Epithelial cell of proximal tubule (primary cell): Measurements from ENCODE around the genes ITPRID1 and KBTBD2.

GRCh38 chr7:30046150-30046480 lies 17.9 kb downstream of the PLEKHA8 start:
- RAMPAGE, long total RNA = no peak
- RRBS = no CpG with 5 or more reads among the region's 2 CpGs

- RAMPAGE, long total RNA = no peak
- RRBS = no CpG with 5 or more reads among the region's 11 CpGs
Observed at GRCh38 chr7:30156910-30157628, 22.3 kb downstream of the MTURN start.

GRCh38 chr7:30201067-30201867 lies 66.5 kb downstream of the MTURN start:
- RAMPAGE, long total RNA = no peak
- RRBS = no CpG with 5 or more reads among the region's 6 CpGs

GRCh38 chr7:30336044-30336684 lies 51.8 kb downstream of the ZNRF2 start:
- RAMPAGE, long total RNA = no peak
- RRBS = no CpG with 5 or more reads among the region's 2 CpGs

DNA sequence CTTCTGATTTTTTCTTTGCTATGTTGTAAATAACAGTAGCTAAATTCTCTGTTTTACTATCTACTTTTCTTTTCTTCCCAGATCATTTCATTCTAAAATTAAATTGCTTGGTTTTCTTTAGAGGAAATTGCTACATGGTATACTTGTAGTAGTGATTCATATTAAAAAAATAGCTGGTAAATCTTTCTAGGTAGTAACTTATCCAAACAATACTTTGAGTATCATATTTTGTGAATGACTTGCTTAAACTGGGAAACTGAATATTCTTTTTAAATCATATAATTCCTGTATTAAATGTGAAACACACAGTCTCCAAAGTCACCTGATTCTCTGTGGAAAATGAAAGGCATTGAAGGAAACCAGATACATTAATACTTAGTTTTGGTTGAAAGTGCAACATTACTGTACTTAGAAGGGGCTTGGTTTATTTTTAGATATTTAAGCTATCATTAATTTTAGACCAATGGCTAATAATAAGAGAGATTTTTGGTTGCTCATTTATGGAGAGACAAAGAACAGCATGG lies 85.6 kb downstream of the ZNRF2 start:
- RAMPAGE, long total RNA = no peak

DNA sequence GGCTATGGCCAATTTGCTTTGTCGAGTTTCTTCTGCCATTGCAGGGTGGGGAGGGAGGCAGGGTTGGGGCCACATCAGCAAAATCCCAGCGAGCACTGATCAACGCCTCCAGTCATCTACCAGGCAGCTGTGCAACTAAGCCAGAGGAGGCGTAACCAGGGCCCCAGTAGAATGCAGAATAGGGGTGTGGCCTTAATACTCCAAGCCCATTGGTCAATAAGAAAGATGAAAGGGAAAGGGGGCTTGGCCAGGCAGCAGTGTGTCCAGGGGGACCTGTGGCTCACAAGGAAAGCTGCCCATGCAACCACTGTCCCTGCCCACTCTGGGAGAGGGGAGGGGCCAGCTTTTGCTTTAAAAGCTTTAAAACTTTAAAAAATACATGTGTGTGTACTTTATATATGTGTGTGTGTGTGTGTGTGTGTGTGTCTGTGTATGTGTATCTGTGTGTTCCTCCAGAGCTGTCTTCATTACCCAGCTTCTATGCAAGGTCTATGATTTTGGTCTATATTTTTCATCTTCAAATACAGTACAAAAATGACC lies 21.6 kb upstream of the GGCT start:
- RAMPAGE, long total RNA = no peak
- RRBS = no CpG with 5 or more reads among the region's 4 CpGs

DNA sequence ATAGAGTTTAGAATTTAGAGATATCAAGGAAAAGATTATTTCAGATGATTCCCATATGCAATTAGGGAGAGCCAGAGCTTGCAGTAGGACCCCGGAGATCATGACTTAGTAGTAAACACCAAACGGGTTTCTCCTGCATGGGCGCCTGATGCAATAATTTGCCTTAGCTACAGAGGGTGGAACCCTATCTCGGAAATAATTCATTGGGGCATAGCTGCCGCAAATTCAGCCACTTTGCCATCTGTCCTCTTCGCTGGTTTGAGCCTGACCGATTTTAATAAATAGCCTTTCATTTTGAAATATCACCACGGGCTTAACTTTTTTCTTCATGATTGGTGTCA lies 1.3 kb downstream of the GARS1 start:
- RAMPAGE, long total RNA = no peak
- RRBS = no CpG with 5 or more reads among the region's 8 CpGs

- RAMPAGE, long total RNA = no peak
- RRBS = no CpG with 5 or more reads among the region's 4 CpGs
Observed at GRCh38 chr7:30643318-30643729, 38.9 kb downstream of the CRHR2 start.

DNA sequence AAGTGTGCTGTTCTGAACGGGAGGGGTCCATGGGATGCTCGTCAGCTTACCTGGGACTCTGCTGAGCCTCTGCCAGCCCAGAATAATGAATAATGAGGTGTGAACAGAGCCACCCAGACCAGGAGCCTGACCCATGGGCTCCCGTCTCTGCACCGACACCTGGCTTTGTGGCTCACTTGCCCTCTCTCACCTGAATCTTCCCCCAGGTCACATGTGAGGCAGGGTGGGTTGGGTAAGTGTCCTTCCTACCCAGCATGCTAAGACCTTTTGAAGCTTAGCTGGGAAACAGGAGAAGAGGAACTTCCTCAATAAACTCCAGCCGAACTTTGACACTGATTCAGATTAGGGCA lies 46.7 kb upstream of the AQP1 start:
- RAMPAGE, long total RNA = no peak
- RRBS = no CpG with 5 or more reads among the region's 5 CpGs

DNA sequence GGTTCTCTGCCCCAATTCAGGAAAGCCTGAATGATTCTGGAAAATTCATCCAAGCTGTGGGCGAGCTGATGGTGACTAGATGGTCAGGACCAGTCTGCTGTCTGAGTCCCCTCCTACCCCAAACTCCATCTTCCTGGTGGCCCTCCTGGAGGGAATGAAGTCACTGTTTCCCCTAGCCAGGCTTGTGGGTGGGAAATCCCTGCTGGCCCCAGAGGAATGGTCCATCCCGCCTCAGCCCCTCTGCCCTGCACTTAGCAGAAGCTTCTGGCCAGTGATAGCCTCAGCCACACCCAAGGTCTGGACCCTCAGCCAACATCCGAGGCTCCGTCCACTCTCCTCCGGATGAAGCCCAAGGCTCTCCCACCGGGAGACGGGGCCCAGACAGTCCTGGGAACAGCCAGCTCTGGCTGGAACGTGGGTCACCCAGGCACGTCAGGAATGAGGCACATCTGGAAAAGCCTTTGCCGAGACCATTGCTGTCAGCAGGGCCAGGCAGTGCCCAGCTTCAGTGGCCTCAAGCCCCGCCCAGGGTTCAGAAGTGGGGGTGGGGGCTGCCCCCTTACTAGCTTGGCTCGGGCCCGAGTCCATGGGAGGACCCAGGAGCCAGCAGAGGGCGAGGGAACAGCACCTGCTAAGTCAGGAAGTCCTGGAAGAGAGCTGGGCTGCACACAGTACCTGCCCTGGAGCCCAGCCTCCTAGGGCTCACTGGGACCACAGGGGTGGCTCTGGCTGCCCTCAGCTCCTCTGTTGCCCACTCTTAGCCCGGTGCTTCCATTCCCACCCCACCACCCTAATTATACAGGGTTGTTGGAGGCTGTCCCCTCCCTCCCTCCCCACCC lies 3.8 kb upstream of the AQP1 start:
- RAMPAGE, long total RNA = no peak
- RRBS = no CpG with 5 or more reads among the region's 15 CpGs

- RAMPAGE, long total RNA = no peak
- RRBS = 12% methylated on average over 25 of the region's 89 CpGs
Observed at GRCh38 chr7:31335885-31337270, 4.1 kb downstream of the NEUROD6 start.

- RAMPAGE, long total RNA = no peak
- RRBS = no CpG with 5 or more reads among the region's 1 CpG
Observed at GRCh38 chr7:31514018-31514321, at the start of gene ITPRID1. ITPRID1 (plus strand) TSS chr7:31514090.

GRCh38 chr7:31695026-31695354 lies 8.0 kb downstream of the PPP1R17 start:
- RAMPAGE, long total RNA = no peak
- RRBS = no CpG with 5 or more reads among the region's 7 CpGs

DNA sequence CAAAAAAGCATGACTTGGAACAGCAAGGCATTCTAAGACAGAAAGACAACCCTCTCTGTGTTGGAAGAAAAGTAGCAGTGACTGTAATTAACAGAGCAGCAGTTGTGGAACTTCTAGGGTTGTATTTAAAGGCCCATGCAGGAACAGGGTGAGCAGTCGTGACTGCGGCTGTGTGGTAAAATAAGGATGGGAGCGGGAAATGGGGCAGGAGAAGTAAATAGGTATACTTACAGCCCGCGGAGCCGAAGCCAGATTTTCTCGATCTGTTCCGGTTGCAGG lies 206 bp downstream of the PDE1C start:
- RAMPAGE, long total RNA = no peak
- RRBS = no CpG with 5 or more reads among the region's 8 CpGs

GRCh38 chr7:32163004-32163531 lies 92.9 kb upstream of the PDE1C start:
- RAMPAGE, long total RNA = no peak
- RRBS = no CpG with 5 or more reads among the region's 6 CpGs

- RAMPAGE, long total RNA = no peak
- RRBS = no CpG with 5 or more reads among the region's 5 CpGs
Observed at GRCh38 chr7:32865891-32866723, 25.5 kb downstream of the KBTBD2 start.

DNA sequence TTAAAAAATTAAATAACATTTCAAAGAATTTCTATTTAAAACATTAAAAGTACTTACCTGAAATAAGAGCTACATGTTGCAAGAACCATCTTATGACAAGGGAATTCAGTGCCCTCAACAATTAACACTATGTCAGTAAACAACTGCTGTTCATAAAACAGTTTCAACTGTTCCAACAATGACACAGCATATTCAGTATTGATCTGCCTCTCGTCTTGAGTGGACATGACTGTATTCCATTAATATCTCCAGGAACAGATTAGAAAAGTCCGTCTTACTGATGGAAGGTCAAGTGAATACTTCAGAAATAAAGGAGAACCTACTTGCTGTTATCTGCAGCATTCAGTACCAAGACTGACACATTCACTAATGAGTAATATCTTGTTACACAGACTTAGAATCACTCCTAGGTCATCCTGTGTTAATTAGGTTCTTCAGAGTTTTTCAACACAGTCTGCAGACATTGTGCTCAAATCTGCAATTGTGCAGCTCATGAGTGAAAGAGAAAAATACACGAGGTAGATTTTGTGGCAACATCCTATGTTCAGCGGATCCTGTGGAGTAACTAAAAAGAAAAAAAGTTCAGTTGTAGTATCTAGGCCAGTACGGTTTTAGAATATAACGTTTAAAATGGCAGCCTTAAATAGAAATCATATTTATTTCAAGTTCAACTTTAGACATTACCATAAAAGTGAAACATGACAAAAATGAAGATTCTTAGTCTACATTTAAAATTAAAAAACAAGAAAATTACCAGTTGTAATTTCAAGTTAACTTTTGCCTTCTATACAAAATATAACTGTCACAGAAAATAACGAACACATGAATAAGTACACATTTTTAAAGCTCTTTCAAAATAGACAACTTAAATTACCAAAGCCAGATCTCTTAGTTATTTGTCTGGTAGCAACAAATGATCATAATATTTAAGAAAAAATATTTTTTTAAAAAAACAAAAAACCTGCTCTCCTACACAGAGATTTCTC lies 11.9 kb downstream of the KBTBD2 start:
- RAMPAGE, long total RNA = no peak
- RRBS = no CpG with 5 or more reads among the region's 7 CpGs

DNA sequence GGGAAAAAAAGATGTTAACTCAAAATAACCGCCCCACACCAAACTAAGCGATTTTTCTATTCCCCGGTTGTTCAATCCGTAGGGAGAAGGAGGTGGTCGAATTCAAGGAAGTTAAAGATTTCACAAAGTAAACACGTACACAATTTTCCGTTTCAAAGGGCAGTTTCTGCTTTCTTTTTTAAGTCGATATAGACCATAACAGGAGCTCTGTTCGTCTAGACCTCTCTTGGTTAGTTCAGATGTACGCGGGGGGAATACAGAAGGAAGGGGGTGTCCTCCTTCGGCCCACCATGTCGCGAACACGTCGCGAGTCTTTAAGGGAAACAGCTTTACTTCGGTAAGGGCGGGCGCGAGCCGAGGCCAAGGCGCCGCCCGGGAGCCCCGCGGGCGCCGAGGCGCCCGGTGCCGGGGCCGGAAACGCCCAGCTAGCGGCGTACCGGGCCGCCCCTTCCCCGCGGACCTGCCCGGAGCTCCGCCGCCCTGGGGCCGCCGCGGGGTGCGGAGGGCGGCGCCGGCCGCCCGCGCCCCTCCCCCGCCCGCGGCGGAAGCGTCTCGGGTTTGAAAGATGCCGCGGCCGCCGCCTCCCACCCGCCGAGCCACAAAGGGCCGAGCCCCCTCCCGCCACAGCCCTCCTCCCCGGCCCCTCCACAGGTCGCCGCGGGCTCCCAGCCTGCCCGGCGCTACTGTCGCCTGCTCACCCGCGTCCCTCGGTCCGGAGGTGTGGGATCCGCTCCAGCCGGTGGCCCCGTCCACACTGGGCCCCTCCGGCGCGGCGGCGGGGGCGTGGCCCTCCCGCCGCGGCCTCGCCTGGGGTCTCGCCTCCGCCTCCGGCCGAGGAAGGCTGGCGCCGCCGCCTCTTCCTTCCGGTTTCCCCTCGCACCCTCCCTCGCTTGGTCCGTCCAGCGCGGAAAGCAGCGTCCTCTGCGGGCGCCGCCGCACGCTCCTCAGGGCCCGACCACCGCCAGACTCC lies at the start of gene KBTBD2:
Gene KBTBD2, minus strand, starts transcription at position 923 of the 970 bp plus-strand sequence.
- RAMPAGE, long total RNA = no peak
- RRBS = 1% methylated on average over 34 of the region's 112 CpGs

GRCh38 chr7:32891808-32891975 lies 132 bp upstream of the KBTBD2 start:
- RAMPAGE, long total RNA = no peak
- RRBS = 3% methylated on average over 16 of the region's 35 CpGs

GRCh38 chr7:32893740-32894432 lies 2.3 kb upstream of the KBTBD2 start:
- RAMPAGE, long total RNA = no peak
- RRBS = no CpG with 5 or more reads among the region's 5 CpGs